Measurements from ENCODE around the gene ARL8A.

GRCh38 chr1:201819824-201821282 is 8.6 kb upstream of the IPO9 start:
- PRO-cap, 3 experiments, result no peak in any of the 3 experiments
- RAMPAGE, long total RNA, result no peak

DNA sequence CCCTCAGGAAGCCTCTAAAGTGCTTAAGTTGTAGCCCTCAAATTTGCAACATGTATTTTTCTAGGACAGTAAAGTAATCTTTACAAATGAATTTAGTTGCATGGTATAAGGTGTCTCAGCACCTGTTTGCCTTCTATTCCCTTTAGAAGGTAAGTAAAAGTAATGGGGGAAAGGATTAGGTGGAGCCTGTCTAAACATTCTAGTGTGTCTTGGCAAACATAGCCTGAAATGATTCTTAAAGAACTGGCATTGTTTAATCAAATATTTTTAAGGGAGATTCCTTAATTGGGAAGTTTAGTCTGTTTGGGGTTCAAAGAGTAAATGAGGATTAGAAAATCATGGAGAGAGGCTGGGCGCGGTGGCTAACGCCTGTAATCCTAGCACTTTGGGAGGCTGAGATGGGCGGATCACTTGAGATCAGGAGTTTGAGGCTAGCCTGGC is 11.8 kb upstream of the SHISA4 start:
- PRO-cap, 3 experiments, result no peak in any of the 3 experiments
- RAMPAGE, long total RNA, result no peak

GRCh38 chr1:201903818-201904277 is 15.2 kb downstream of the SHISA4 start:
- PRO-cap, 3 experiments, result no peak in any of the 3 experiments
- RAMPAGE, long total RNA, result no peak

- PRO-cap, 3 experiments, result peak in 1 of 3 experiments; most common minus-strand start chr1:201943572 (in 1)
- RAMPAGE, long total RNA, result no peak
Measured at GRCh38 chr1:201943250-201944172, 2.8 kb downstream of the LMOD1 start.

GRCh38 chr1:201999443-202000276 is 10.7 kb upstream of the ELF3 start:
- PRO-cap, 3 experiments, result no peak in any of the 3 experiments
- RAMPAGE, long total RNA, result no peak

- PRO-cap, 3 experiments, result no peak in any of the 3 experiments
- RAMPAGE, long total RNA, result no peak
Measured at GRCh38 chr1:202007834-202008598, 2.4 kb upstream of the ELF3 start.

DNA sequence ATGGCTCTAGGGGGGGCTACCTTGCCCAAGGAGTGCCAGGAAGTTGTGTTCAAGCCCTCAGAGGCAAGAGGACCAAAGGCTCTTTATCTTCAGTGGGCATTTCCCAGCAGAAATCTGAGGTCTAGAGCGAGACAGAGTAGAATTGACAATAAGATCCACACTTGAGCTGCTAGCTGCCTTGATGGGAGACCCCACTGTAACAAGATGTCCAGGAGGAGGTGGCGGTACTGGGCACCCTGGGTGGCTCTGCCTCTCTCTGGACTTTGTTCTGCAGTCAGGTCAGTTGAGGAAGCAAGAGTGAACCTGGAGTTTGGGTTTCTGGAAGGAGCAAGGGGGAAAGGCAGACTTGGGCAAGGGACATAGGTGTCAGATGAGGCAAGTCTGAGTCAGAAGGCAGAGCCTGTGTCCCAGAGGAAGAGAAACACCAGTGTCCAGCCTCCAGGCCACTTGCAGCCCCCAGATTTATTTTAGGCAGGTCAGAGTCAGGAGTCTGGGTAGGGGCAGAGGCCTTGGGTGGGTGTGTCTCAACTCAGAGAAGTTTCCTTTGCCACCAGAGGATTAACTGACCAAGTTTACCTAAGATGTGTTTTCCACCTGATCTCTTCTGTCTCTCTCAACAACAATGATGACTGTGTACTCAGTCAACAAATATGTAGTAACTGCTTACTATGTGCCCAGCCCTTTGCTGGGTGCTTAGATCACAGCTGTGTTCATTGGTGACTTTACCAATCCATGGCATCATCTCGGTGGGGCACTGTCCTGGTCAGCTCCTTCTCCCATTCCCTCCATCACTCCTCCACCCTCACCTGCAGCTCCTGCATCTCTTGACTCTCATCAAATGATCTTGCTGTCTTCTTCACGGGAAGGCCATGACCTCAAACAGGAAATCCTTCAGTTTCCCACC is 36.5 kb downstream of the ELF3 start:
- PRO-cap, 3 experiments, result no peak in any of the 3 experiments
- RAMPAGE, long total RNA, result no peak

GRCh38 chr1:202129780-202130121 is 7.0 kb downstream of the GPR37L1 start:
- PRO-cap, 3 experiments, result no peak in any of the 3 experiments
- RAMPAGE, long total RNA, result no peak

GRCh38 chr1:202144412-202144948 is at the start of gene ARL8A:
ARL8A (minus strand) TSS chr1:202144737.
- PRO-cap, 3 experiments, result peak in 3 of 3 experiments; most common plus-strand start chr1:202144818 (in 2); most common minus-strand start chr1:202144661 (in 1)
- RAMPAGE, long total RNA, result no peak

DNA sequence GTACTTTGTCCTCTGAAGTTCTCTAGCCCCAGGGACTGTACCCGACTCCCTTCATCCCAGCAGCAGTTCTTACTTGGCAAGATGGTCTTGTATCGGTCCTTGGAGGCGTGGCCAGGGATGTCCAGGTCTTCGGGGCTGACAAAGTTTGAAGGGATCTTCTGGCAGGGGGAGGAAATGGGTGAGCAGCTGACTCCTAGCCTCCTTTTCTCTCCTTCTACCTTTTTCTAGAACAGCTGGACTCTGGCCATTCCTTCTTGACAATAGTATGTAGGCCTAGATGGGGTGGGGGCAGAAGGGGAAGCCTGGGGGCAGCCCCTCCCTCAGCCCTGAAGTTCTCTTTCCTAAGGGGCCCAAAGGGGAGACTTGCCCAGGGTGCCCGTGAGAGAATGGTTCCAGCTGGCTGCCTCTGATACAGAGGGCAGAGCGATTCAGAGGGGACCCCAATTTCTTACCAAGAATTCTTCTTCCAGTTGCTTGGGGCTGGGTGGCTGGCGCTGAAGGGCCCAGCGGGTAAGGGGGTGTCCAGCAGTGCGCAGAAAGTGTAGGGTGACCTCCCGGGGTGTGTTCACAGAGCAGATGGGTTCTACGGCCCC is 2.6 kb downstream of the PTPN7 start:
- PRO-cap, 3 experiments, result no peak in any of the 3 experiments
- RAMPAGE, long total RNA, result no peak

DNA sequence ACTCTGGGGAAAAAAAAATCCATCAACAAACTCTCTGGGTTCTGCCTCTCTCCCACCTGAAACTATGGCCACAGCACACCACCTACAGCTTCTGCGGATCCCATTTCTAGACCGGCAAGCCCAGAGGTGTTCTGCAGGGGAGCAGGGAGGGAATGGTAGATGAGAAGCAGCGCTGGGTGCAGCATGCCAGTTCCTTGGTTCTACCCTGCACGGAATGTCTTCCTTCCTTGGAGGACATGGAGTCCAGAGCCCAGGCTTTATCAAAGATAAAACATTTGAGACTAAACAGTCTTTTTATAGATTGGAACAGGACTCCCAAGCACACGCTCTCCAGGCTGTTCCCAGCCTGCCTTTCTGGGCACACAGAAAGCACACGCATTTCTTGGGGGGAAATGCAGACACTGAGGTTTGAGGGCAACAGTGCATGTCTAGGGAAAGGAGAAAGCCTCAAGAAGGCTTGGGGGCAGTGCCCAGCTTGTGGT is 29.5 kb downstream of the LGR6 start:
- PRO-cap, 3 experiments, result no peak in any of the 3 experiments
- RAMPAGE, long total RNA, result no peak

GRCh38 chr1:202504931-202505909 is 156.7 kb downstream of the PPP1R12B start:
- PRO-cap, 3 experiments, result no peak in any of the 3 experiments
- RAMPAGE, long total RNA, result no peak

- PRO-cap, 3 experiments, result no peak in any of the 3 experiments
- RAMPAGE, long total RNA, result no peak
Measured at GRCh38 chr1:202531974-202532590, 178.2 kb downstream of the SYT2 start.

GRCh38 chr1:202576292-202576640 is 134.0 kb downstream of the SYT2 start:
- PRO-cap, 3 experiments, result no peak in any of the 3 experiments
- RAMPAGE, long total RNA, result no peak

DNA sequence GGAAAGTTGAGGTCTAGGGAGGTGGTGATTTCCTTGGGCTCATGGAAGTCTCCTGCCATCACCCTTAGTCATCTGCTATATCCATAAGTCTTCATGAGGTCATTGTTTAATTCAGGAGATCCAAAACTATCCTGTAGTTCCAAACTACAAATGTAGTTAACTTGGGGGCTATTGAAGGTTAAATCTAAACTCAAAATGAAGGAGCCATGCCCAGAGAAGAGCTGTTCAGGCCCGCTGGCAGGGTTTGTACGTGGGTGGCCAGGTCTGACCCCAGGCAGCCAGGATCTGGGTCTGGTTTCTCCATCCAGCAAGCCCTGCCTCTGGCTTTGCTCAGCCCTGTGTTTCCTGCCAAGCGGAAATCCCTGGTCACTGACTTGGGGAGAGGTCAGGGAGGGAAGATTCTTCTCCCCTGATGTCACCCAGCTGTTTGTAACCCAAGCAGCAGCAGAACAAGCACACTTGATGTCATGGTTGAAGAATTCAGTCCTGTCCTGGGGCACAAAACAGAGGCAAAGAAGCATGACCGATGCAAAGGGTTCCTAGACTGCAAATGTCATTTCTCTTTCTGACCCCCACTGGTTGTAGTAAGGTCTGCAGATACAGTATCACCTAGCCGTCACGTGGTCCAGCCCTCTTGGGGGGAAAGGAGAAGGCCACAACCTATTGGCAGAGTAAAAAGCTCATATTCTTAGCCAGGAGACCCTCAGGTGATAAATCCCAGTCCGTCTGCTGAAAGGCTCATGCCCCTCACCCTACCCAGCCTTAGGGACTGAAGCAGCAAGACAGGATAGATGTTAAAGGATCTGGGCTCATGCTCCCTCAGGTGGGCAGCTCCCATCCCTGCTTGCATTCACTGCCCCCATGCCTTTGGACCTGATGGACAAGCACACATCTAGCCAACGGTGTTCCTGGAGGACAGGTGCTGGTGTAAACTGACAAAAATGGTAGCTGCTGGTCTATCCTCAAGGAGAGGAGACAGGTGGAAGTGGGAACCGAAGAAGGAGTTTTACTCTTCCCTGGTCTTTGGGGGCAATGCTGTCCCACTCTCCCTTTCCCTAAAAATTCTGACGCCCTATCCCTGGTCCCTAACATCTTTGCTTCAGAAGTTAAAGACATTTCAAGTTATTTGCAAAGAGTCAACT is 120.9 kb downstream of the SYT2 start:
- PRO-cap, 3 experiments, result no peak in any of the 3 experiments
- RAMPAGE, long total RNA, result no peak

DNA sequence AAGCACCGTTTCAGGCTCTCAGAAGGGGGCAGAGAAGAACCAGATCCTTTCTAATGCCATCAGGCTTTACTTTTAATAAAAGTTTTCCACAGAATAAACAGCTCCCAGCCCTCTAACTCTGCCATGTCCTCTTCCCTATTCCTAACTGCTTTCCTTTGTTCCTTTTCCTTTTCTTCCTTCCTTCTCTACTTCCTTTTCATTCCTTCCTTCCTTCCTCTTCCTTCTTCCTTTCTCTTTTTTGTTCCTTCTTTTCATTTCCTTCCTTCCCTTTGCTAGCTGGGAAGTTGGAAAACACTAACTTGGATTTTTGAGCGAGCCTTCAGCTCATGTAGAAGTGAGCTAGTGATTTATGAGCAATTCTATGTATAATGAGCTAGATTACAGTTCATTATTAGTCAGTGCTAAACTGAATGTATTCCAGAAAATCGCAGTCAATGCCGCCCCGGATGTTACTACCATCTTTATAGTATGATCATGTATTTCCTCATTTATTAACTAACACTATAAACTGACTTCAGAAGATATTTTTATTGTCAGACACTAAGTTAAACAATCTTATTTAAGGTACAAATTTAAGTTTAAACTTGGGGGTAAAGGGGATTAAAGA is 46.1 kb downstream of the KDM5B start:
- PRO-cap, 3 experiments, result no peak in any of the 3 experiments
- RAMPAGE, long total RNA, result no peak

DNA sequence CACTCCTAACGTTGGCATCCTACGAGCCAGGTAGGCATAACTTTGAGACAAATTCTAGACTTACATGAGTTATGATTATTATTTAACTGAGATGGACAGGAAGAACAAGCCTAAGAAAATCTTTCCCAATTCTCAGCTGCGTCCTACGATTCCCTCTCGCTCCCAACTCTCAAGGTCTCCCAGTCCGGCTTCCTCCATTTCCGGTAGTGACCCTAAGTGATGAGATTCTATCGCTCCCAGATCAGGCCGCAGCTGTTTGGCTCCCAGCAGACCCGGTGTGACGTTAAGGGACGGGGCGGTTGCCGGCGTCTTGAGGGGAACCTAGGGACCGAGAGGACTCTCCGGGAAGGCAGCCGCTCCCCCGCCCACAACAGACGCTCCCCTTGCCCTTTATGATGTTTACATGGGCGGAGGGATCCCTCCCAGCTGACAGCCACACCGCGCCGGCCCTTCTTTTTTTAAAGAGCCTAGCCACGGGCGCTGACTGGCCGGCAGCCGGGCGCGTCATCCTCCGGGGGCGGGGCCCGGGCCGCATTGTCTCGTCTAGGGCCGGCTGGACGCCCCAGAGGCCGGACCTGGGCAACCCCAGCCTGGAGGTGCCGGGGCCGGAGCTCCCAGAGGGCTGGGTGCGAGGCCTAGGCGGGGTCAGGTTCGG is 2.3 kb upstream of the KDM5B start:
- PRO-cap, 3 experiments, result peak in 3 of 3 experiments; most common plus-strand start position 565 of the sequence (in 2); most common minus-strand start position 394 of the sequence (in 3)
- RAMPAGE, long total RNA, result start-site peak on the plus strand centred at position 536 of the sequence, 65 bp wide, 28 and 22 reads in 2 replicates

DNA sequence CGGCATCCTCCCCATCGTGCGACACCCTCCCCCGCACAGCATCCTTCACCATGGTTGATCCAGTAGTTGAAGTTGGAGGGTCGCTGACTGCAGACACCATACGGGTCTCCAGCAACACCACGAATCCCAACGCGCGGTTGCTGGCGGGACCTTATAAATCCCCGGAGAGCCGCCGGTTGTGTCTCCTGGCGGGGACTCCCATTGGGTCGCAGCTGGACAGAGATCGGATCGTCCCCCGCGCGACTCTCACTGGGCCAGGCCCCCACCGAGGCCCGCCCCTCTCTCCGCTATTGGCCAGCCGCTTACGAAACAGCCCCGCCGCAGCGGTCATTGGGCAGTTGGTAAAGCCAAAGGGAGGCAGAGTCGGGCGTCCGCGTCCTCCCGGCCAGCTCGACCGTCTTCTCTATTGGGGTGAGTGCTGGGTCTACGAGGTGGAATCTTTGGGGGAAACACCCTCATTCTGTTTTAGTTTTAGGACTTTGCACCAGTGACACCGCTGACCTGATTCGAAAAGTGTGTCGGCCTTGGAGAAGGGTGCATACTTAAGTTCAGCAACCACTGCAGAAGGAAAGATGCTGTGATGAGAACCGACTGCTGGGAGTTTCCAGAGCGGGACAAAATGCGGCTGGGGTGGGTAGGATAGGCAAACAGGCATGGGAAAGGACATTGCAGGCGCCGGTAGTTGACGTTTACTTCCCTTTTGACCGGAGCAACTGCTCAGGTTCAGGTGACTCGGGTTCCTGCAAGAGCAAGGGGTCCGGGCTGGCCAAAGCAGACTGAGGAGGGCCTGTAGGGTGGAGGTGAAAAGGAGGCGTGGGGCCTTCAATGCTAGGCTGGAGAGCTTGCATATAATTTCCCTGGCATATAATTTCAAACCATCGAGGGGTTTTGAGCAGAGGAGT is 27.3 kb downstream of the RABIF start:
- PRO-cap, 3 experiments, result peak in 3 of 3 experiments; most common plus-strand start position 337 of the sequence (in 3); most common minus-strand start position 128 of the sequence (in 1)
- RAMPAGE, long total RNA, result no peak

DNA sequence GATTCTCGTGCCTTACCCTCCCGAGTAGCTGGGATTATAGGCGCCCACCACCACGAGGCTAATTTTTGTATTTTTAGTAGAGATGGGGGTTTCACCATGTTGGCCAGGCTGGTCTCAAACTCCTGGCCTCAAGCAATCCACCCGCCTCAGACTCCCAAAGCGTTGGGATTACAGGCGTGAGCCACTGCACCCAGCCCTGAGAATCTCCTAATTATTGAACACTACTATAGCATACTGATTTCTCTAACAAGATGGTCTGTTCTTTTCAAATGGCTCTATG is 13.2 kb upstream of the KLHL12 start:
- PRO-cap, 3 experiments, result no peak in any of the 3 experiments
- RAMPAGE, long total RNA, result no peak

DNA sequence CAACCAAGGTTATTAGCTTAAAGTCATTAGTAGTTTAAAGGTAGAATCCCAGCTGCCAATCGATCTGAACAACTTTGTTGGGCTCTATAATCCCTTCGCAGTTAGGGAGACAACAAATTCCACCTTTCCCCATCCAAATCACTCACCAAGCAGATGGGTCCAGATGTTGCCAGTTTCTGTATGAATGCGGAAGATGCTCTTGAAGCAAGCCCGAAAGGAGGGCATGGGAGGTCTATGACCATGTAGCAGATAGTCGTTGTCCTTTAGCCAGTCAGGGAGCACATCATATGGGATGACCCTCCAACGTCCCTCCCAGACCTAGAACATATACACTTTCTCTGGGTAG is 11.8 kb downstream of the ADIPOR1 start:
- PRO-cap, 3 experiments, result no peak in any of the 3 experiments
- RAMPAGE, long total RNA, result no peak